GM23338 (cell line): ENCODE data around the genes WSB1 and IFT20.

- PRO-cap: no peak
- RAMPAGE, long total RNA: no peak
These were observed 618.4 kb downstream of the KCNJ18 start for GRCh38 chr17:22310701-22311239.

DNA sequence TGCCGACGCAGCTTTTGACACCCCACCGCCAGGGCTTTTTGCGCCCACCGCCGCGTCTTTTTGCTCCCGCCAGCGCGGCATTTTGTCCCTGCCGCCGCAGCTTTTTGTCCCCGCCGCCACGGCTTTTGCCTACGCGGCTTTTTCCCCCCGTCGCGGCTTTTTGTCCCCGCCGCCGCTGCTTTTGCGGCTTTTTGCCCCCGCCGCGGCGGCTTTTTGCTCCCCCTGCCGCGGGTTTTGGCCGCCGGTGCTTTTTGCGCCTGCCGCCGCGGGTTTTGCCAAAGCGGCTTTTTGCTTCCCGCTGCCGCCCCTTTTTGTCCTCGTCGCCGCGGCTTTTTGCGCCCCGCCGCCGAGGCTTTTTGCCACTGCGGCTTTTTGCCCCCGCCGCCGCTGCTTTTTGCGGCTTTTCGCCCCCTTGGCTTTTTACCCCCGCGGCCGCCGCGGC, 519.1 kb upstream of the WSB1 start:
- PRO-cap: no peak
- RAMPAGE, long total RNA: no peak

- PRO-cap: no peak
- RAMPAGE, long total RNA: no peak
These were observed 46.5 kb upstream of the WSB1 start for GRCh38 chr17:27247301-27247917.

DNA sequence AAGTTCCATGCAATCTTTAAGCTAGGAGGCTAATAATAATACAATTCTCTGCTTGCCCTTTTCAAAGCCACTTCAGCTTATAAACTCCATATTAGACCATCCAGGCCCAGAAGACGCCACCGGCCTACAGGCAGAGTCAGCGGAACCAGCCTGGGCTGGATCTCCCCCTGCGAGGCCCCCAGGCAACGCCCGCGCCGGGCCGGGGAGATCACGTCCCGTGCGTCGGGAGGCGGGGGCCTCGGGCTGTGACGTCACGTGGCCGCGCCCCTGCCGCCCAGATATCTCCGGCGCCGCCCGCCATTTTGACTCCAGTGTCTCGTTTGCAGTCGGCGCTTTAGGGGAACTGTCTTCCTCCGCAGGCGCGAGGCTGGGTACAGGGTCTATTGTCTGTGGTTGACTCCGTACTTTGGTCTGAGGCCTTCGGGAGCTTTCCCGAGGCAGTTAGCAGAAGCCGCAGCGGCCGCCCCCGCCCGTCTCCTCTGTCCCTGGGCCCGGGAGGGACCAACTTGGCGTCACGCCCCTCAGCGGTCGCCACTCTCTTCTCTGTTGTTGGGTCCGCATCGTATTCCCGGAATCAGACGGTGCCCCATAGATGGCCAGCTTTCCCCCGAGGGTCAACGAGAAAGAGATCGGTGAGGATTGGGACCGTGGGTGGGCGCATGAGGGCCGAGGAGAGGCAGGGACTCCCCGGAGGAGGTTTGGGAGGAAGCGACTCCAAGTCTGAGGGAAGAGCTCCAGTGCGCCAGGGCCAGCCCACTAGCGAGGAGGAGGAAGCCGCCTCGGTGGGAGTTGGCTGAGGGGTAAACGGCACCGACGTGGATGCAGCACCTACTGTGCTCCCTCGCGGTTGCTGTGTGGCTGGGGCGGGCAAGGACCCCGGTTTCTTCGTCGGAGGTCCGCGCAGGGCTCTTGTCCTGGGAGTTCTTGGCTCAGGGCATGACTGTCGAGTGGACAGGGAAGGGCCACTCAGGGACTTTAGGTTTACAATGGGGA, at the start of gene WSB1:
Gene WSB1 (plus strand): TSS at position 311 of the 993 bp plus-strand sequence.
- PRO-cap: bidirectional peak, plus-strand start at position 311 of the sequence, minus-strand start at position 126 of the sequence; bidirectional peak, plus-strand start at position 565 of the sequence, minus-strand start at position 548 of the sequence; bidirectional peak, plus-strand start at position 737 of the sequence, minus-strand start at position 722 of the sequence; bidirectional peak, plus-strand start at position 796 of the sequence, minus-strand start at position 856 of the sequence; bidirectional peak, plus-strand start outside the sequence, minus-strand start at position 949 of the sequence
- RAMPAGE, long total RNA: no peak

- PRO-cap: no peak
- RAMPAGE, long total RNA: no peak
These were observed 5.6 kb downstream of the WSB1 start for GRCh38 chr17:27299455-27299878.

- PRO-cap: no peak
- RAMPAGE, long total RNA: no peak
These were observed 30.1 kb downstream of the KSR1 start for GRCh38 chr17:27486234-27486955.

- PRO-cap: bidirectional peak, plus-strand start at chr17:27506898, minus-strand start at chr17:27506630
- RAMPAGE, long total RNA: no peak
These were observed 50.5 kb downstream of the KSR1 start for GRCh38 chr17:27506770-27507121.

GRCh38 chr17:27538332-27538877, 82.2 kb downstream of the KSR1 start:
- PRO-cap: no peak
- RAMPAGE, long total RNA: no peak

GRCh38 chr17:27571604-27572294, 59.2 kb upstream of the LGALS9 start:
- PRO-cap: no peak
- RAMPAGE, long total RNA: no peak

- PRO-cap: no peak
- RAMPAGE, long total RNA: no peak
These were observed 29.7 kb upstream of the LGALS9 start for GRCh38 chr17:27601179-27601783.

- PRO-cap: no peak
- RAMPAGE, long total RNA: no peak
These were observed 683 bp downstream of the LGALS9 start for GRCh38 chr17:27631778-27631963.

DNA sequence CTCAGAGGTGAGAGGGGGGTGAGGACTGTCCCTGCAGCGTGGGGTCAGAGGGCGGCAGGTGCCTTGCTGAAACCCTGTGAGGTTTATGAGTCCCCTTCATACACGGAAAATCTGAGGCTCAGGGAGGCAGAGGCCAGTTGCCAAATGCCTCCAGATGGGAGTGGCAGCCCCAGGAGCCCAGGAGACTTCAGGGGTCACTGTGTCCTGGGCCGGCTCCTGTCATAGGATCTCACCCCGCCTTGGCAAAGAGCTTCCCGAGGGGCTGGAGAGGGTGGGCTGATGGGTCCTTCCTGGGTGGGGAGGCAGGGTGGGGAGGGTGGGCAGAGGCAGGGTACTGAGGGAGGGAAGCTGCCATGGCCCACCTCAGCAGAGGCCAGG, 965 bp downstream of the LGALS9 start:
- PRO-cap: no peak
- RAMPAGE, long total RNA: no peak

- PRO-cap: no peak
- RAMPAGE, long total RNA: no peak
These were observed 16.0 kb downstream of the LGALS9 start for GRCh38 chr17:27646841-27647484.

- PRO-cap: no peak
- RAMPAGE, long total RNA: no peak
These were observed 16.8 kb downstream of the LGALS9 start for GRCh38 chr17:27647850-27648123.

- PRO-cap: unidirectional peak, plus-strand start at chr17:27805692
- RAMPAGE, long total RNA: no peak
These were observed 5.1 kb upstream of the NOS2 start for GRCh38 chr17:27805279-27805956.

- PRO-cap: no peak
- RAMPAGE, long total RNA: no peak
These were observed 29.0 kb downstream of the NLK start for GRCh38 chr17:28071048-28072229.

- PRO-cap: bidirectional peak, plus-strand start at chr17:28335761, minus-strand start at chr17:28335453
- RAMPAGE, long total RNA: start-site peak on the minus strand at chr17:28335427-28335461, 150 and 23 reads in 2 replicates
These were observed at the start of gene IFT20 for GRCh38 chr17:28335265-28335905. Gene IFT20 (minus strand): TSS chr17:28335472.

DNA sequence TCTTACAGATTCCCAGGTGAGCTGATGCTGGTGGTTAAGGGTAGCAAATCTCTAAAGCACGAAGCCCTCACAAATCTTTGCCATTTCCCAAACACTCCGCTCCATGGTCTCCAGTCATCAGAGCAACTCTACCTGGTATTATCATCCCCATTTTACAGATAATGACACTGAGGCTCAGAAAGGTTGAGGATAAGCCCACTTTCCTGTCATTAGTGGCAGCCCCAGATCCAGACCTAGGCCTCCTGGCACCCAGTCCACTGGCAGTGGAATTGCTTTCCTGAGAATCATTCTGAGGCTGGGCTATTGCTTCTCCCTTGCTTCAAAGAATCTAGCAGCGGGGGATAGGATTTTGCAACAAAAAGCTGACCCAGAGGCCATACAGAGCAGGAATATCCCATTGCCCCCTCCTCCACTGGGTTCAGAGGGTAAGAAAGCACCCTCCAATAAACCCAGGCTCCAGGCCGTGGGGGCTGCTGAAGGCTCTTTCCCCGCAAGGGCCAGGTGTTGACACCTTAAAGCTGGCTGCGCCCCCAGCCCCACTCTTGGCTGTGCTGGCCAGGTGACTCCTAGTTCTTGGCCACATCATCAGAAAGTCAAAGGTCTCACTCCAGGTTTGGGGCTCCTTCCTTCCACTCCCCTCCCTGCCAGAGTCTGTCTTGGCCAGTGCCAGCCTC, 8.5 kb downstream of the SLC46A1 start:
- PRO-cap: no peak
- RAMPAGE, long total RNA: no peak

- PRO-cap: no peak
- RAMPAGE, long total RNA: no peak
These were observed 1.1 kb downstream of the SLC46A1 start for GRCh38 chr17:28404624-28405517.

DNA sequence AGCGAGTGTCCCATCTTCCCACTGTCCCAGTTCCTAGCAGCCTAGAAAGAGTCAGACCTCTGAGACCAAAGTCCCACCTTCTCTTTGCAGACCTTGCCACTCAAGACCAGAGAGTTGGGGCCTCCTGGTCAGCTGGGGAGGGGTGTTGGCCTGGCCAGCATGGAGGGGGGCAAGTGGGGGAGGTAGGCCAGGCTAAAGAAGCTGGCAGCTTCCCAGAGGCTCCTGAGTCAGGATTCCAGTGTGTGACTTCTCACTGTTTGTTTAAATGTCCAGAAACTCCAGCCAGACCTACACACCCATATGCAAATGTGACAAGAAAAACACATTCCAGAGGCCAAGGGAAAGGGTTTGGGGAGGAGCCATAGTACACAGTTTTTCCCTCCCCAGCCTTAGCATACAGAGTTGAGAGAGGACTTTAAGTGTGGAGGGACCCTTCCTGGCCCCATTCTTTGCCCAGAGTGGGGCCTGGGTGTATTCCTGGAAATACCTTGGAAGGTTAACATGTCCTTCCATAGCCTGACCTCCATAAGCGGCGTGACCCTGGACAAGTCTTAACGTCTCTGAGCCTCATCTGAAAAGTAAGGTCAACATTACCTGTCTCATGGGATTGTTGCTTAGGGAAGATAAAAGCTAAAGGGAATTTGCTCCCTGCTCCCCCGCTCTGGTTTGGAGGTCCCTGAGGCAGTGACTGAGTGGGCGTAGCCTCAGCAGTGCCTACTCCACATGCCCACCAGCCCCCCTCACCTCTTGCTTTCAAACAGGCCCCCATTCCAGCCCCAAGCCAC, 19.0 kb downstream of the FOXN1 start:
- PRO-cap: no peak
- RAMPAGE, long total RNA: no peak